HT1080 (cell line): ENCODE results near the genes RANBP1 and P2RX6.

DNA sequence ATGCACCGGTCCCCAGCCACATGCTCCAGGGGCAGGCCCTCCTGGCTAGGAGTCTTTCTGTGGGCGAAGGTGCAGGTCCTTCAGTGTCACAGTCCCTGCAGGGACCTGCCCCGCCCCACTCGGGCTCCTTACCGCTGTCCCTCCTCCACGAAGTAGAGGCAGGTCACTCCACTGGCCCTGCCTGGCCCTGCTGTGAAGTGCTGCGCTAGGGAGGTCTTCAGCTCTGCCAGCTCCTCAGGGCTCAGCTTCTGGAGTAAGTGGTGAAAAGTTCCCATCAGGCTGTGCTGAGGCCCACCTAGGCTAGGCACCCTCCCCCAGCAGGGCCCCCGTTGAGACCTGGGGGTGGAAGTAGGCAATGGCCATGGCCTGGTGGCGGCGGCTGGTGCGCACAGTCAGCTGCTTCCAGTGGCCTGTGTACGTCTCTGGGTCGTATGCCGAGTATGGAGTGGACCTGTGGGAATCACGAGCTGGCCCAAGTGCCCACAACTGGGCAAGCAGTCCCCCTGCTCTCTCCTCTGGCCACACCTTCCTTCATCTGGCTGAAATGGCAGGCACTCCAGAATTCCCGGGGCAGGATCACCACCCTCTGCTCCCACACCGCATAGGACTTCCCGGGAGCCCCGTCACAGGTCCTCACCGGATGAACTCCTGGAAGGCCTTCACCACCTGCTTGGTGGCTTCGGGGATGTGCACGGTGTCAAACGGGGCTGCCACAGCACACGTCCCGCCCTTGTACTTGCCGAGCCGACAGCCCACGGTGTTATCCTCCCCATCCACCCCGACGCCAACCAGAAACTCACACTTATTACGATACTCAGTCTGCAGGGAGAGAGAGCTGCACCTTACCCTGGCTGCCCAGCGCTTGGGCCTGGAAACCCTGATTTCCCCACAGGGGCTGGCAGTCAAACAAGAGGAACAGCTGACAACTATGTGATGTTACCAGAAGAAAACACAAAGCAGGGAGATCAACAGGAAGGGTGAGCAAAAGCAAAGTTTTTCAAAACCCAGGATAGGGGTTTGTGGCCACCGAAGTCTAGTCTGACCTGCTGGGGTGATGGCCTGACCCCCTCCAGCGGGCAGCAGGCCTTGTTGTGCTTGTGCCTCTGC is 922 bp upstream of the RANBP1 start:
RAMPAGE:
- cytosol, long total RNA = no peak
- long total RNA = no peak
- nucleus, long total RNA = no peak

DNA sequence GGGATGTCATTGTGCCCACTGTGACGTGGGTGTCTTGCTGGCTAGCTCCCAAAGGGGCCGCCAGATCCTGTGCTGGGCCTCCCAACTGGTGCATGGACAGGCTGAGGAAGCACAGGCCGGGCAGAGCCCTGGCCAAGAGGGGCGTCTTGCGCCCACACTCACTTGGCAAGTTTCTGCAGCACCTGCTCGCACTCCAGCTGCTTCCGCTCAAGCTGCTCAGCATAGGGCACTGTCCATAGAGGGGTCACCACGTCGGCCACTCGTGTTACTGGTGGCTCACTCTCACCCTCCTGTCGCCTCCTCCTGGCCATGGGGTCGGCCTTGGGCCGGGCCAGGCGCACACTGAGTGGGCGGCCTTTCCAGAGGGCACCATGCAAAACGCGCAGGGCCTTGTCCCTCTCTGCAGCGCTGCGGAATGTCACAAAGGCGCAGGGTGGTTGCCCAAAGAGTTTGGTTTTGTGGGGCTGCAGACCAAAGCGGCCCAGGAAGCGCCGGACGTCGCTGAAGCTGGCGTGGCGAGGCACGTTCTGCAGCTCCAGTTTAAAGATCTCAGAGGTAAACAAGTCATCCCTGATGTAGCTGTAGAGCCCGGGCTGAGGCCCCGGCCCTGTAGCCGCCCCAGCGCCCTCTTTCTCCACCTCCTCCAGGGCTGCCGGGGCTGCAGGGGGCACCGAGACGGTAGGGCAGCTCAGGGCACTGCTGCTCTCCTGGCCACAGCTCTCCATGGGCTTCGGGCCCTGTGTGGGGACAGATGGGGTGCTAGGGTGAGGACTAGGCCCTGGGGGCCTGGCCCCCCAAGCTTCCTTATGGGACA is at the start of gene RANBP1:
TSS of gene RANBP1 (plus strand) at position 229 of the 814 bp plus-strand sequence.
RAMPAGE:
- cytosol, long total RNA = no peak
- long total RNA = no peak
- nucleus, long total RNA = no peak

DNA sequence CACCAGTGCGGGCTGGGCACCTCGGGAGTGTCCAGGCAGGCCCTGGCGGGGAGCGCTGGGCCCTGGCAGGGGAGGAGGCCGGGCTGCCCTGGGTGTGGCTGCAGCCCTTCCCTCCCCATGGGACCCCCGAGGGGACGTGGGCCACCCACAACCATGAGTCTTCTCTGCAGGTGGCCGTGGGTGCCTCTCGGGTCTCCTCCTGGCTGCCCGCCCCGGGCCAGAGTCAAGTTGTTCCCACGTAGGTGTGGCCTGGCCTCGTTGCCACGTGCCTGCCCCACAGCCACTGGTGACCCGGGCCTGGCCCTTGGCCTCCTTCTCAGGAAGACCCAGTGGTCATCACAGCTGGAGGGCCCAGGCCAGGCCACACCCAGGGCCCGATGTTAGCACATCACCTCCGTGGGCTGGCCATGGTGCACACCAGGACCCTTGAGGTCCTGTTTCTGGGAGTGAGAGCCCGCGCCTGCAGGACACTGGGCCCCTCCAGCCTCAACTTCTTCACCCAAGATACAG is 724 bp downstream of the ZDHHC8 start:
RAMPAGE:
- cytosol, long total RNA = no peak
- long total RNA = no peak
- nucleus, long total RNA = no peak

DNA sequence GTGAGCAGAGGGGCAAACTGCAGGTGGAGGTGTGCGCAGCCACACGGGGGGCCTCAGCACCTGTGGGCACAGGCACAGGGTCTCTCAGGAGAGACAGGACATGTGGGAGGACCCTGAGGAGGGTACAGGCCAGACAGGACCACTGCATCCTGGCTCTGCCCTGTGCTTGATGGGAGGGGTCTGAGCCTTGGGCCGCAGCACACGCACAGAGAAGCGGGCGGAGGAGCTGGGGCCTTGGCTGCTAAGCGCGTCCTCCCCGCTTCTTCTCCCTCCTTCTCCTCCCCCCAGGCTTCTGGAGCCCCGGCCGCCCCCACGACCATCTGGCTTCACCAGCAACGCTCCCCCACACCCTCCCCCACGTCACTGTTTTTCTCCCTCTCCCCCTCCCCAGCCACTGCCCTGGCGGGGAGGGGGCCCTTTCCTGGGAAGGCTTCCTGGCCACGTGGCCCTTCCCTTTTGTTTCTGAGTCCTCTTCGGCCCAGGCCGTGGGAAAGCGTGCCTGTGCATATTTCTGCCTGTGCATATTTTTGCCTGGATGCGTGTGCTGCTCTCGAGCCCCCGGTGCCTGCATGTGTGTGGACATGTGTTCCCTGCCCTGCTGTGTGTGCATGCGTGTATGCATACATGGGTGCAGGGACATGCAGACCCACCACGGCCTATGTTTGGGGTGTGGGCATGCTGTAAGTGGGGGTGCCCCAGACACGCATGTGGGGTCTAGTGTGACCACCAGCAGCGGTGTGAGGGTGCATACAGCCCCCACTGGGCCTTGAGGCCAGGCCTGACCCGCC is 27.7 kb downstream of the RTN4R start:
RAMPAGE:
- cytosol, long total RNA = no peak
- long total RNA = no peak
- nucleus, long total RNA = no peak

DNA sequence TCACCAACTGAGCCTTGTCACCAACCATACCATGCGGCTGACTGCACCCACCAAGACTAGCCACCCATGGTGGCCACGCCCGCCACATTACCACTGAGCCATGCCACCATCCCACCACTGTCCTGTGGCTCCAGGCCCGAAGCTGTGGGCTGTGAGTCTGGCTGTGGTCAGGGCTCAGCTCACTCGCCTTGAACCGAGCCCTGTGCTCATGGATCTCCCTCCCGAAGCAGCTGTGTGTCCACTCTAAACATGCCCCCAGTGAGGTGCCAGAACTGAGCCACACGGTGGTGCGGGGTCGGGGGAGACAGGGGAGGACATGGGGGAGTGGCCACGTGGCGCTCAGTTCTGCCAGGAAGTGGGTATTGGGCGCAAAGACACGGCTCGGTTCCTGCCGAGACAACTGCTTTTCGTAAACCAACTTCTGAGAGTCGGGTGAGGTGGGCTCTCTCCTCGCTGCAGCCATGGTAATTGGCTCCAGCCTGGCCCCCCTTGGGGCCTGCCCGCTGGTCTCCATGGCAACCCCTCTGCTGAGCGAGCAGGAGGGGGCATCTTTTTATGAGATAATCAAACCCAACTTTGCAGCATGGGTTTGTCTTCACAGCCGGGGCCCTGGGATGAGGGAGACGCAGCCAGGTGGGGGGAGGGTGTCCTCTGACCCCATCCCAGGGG is 23.1 kb downstream of the RTN4R start:
RAMPAGE:
- cytosol, long total RNA = no peak
- long total RNA = no peak
- nucleus, long total RNA = no peak

GRCh38 chr22:20428335-20428916 is 9.2 kb downstream of the SCARF2 start:
RAMPAGE:
- cytosol, long total RNA = no peak
- long total RNA = no peak
- nucleus, long total RNA = no peak

DNA sequence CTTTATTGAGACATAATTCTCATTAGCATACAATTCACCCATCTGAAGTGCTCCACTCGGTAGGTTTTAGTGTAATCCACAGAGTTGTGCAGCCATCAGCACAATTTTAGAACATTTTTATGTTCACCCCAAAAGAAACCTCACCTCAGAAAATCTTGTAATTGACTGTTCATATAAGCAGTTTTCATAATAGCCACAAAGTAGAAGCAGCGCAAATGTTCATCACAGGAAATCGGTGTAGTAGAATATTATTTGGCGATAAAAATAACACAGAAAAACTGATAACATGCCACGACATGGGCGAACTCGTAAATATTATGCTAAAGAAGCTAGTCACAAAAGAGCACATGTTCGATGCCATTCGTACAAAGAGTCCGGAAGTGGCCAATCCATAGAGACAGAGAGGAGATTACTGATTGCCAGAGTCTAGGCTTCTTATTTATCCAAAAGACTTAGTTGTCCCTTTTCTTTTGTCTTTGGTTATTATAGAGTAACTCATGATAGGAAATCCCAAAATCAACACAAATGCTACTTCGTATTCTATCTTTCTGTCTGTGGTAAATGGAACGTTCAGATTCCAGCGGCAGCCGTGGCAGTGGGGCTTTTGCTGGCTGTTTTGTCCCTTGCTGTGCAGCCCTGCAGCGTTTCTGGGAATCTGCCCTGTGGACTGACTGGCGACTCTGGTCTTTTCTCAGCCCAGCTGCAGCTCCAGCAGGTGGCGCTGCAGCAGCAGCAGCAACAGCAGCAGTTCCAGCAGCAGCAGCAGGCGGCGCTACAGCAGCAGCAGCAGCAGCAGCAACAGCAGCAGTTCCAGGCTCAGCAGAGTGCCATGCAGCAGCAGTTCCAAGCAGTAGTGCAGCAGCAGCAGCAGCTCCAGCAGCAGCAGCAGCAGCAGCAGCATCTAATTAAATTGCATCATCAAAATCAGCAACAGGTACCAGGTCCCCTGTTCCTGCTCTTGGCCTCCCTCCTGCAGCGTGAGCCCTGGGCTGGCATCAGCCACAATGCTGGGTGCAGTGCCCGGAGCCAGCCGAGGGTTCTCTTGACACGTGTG is 56.7 kb downstream of the MED15 start:
RAMPAGE:
- cytosol, long total RNA = no peak
- long total RNA = no peak
- nucleus, long total RNA = no peak

DNA sequence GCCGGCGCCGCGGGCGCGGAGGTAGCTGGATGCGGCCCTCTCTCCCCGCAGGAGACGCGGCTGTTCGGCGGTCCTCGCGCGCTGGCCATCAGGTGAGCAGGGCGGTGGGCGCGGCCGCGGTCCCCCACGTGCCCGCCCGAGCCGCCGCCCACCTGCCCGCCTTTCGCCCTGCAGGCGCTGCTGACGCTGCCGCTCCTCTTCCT is 69.9 kb upstream of the SERPIND1 start:
RAMPAGE:
- cytosol, long total RNA = no peak
- long total RNA = no peak
- nucleus, long total RNA = no peak

DNA sequence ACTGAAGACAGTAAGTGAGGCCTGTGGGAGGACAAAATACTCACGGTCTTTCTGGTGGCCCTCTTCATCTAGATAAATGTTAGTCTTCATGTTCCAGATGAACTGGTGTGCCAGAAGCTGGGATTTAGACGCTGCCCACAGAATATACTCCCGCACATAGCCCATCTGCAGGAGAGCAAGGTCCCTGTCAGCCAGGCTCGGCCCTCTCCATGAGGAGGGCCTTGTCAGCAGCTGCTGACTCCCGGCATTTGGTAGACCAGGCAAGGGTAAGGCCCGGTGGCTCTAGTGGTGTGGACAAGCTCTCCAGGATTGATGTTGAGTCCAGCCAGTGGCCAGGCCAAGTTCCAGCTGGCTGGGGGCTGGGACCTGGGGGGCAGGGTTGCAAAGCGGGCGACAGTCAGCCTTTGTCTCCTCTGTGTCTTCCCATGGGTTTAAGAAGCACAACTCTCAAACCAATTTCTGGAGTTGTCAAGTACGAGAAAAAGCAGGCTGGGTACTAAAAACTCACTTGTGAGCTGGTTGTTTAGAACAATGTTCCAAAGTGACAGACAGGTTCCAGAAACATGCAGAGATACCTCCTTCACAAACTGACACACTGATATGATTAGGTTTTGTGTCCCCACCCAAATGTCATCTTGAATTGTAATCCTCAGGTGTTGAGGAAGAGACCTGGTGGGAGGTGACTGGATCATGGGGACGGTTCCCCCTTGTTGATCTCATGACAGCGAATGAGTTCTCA is 52.5 kb upstream of the SERPIND1 start:
RAMPAGE:
- cytosol, long total RNA = no peak
- long total RNA = no peak
- nucleus, long total RNA = no peak

DNA sequence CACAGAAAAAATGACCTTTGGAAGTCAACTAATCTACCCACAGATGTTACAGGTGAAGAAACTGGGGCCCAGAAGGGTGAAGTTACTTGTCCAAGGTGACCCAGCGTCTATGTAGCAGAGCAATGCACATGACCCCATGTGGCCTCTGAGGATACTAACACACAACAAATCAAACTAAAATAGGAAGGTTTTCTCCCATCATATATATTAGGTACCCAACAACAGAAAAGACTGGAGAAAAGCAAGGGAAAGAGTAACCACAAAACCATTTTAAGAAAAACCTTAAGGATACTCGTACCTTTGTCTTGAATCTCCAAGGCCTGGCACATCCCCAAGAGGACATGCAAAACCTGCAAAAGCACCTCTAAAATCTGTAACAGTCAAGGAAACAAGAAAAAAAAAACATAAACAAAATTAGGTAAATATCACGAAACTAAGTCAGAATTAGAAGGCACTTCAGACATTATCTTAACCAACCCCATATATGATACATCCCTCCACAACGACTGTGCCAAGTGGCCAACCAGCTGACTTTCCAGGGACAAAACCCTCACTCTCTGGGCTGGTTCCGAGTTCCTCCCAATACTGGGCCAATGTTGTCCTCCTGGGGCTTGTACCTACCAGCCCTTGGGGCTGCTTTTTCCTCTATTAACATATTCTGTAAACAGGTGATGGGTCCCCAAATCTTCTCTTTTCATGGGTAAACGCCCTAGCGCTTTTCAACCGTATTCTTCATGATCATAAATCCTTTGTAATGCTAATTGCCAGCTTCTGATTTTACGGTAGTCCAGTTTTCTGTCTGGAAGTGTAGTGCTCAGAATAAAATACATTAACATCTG is 38.2 kb downstream of the PI4KA start:
RAMPAGE:
- cytosol, long total RNA = no peak
- long total RNA = no peak
- nucleus, long total RNA = no peak

DNA sequence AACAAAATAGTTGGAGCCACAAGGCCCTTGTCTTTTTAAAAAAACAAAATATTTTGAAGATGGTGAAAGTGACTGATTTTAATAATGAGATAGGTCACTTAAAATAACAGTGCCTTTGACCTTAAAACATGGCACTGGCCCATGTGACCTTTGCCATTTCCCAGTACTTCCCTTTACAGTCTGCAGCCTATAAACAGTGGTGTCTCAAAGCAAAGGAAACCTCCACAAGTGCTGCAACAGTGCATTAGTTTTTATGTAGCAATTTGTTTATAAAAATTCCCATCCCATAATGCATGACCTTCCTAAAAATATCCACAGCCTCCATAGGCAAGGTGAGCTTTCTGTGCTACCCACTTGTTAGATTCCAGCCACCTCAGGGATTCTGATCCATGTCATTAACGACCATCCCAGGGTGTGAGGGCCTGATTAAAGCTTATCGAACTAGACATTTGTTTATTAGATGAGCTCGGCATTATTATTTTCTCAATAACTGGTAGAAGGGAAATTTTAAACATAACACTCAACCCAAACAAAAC is 28.1 kb upstream of the CRKL start:
RAMPAGE:
- cytosol, long total RNA = no peak
- long total RNA = no peak
- nucleus, long total RNA = no peak

DNA sequence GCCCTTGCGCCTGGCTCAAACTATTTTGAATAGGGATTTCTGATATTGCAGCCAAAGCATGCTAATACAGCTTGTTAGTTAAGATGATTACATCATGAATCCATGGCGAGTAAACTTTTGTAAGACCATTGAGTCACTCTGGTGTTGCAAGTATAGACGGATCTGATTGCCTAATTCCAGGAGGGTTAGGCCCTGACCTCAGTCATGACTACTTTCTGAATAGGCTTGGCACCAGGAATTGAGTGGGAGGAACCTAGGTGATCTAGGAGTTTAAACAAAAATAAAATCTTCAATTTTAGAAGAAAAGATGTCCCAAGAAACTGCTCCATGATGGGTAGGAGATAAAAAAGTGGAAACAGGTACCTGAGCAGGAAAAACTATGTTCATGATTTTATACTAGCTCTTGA is 12.6 kb upstream of the CRKL start:
RAMPAGE:
- cytosol, long total RNA = no peak
- long total RNA = no peak
- nucleus, long total RNA = no peak

DNA sequence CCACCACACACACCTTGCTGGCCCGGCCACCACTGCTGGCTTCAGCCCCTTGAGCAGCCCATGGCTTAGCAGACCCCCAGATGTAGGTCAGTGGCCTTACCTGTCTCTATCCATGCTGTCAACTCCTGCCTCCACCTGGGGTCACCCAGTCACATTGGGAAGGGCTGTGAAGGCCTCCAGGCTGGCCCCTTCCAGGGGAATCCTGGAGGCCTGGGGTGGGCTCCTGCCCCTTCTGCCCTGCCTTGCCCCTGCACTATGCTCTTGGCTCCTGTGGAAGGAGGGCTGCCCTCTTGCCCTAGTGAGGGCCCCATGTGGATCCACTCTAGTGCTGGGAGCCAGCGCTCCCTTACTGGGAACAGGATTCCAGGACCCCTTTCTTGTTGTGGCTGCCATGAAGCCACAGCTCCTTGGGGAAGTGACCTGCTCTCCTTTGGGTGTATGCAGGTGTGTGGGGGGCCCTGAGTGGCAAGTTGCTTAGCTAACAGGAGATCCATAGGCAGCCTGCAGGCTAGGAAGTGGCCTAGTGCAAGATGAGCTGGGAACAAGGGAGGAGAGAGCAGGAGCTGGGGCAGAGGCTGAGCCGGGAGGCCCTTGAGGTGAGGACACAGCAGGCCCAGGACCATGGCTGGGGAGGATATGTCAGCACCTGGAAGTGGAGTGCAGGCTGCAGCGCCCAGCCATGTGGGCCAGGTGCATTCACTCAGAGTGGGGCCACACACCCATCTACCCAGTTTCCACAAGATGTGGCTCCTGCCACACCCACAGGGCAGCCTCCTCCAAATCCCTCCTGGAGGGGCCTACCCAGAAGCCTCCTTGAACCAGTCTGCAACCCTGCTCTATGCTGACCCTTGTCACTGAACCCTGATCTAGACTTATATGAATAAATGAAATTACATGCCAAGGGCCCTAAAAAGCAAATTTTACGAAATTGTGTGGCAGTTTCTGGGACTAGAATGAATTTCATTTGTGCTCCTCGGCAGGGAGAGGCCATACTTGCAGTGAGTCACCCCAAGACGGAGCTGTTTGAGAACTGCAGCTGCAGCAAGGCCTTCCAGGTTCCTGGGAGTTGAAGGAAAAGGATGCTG is 3.5 kb downstream of the THAP7 start:
RAMPAGE:
- cytosol, long total RNA = no peak
- long total RNA = no peak
- nucleus, long total RNA = no peak

RAMPAGE:
- cytosol, long total RNA = no peak
- long total RNA = no peak
- nucleus, long total RNA = no peak
Observed at GRCh38 chr22:21014042-21014512, 888 bp upstream of the P2RX6 start.

RAMPAGE:
- cytosol, long total RNA = no peak
- long total RNA = no peak
- nucleus, long total RNA = no peak
Observed at GRCh38 chr22:21014513-21015713, at the start of gene P2RX6. Gene P2RX6 (plus strand): TSS chr22:21015165.

RAMPAGE:
- cytosol, long total RNA = no peak
- long total RNA = no peak
- nucleus, long total RNA = no peak
Observed at GRCh38 chr22:21416347-21416868, 763 bp upstream of the HIC2 start.

RAMPAGE:
- cytosol, long total RNA = no peak
- long total RNA = no peak
- nucleus, long total RNA = no peak
Observed at GRCh38 chr22:21417013-21417294, 217 bp upstream of the HIC2 start.

DNA sequence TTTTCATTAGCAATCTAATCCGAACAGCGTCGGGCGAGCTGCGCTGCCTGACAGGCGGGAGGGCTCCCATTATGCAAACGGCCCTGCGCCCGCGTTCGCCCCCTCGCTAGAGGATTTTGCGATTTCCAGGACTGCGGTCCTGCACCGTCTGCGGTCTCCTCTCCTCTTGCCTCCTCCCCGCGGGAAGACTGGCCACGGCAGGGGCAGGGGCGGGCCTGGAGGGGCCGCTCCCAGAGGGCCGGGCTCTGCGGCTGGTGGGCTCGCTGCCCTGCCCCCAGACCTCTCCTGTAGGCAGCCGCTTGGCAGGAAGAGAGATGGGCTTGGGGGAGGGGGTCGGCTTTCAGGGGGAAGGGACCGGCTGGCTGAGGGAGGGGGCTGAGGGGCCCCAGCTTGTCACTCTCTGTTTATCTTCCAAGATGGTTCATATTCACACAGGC is 738 bp downstream of the HIC2 start:
RAMPAGE:
- cytosol, long total RNA = no peak
- long total RNA = no peak
- nucleus, long total RNA = no peak

DNA sequence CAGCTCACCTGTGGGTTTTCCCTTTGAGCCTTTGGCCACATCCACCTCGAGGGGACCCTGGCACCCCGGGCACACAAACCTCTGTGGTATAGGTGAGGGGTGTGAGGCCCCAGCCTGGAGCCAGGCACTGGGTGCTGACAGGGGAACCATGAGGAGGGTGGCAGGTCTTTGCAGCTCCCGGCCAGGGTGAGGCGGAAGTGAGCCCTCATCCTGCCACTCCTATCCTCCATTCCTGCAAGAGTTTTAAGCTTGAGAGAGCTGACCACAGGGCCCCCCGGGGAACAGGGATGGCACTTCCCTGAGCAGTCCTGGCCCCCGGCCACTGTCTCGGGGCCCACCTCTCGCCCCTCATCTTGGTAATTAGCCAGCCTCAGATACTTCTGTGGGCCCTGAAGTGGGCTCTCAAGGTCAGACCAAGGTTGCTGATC is 19.1 kb upstream of the TMEM191C start:
RAMPAGE:
- cytosol, long total RNA = no peak
- long total RNA = no peak
- nucleus, long total RNA = no peak

RAMPAGE:
- cytosol, long total RNA = no peak
- long total RNA = no peak
- nucleus, long total RNA = no peak
Observed at GRCh38 chr22:21455789-21456162, 11.4 kb upstream of the TMEM191C start.